HT1080 (cell line): ENCODE data around the genes SPTLC1 and IARS1.

DNA sequence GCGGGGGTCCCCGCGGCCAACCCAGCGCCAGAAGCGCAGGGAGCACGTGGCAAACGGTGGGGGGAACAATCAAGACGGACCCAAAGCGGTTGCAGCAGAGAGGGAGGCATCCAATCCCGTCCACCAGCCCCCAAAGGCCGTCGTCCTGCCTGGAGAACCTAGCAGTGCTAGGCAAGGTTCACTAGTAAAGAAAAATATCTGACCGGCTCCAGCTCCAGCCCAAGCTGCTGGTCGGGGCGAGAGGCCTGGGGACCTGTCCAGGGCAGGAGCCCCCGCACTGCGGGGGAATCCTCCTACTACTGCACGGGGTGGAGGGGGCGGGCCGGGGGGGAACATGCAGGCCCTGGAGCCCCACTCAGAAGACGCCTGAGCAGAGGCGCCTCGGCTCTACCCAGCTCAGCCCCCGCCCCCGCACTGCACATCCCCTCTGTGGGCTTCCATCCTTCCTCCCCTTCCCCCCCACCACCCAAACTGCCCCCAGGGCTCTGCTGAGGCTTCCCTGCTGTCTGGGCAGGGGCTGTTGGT, 201.3 kb downstream of the AUH start:
RAMPAGE:
- cytosol, long total RNA: no peak
- long total RNA: no peak
- nucleus, long total RNA: no peak

GRCh38 chr9:91292977-91293572, 68.6 kb downstream of the AUH start:
RAMPAGE:
- cytosol, long total RNA: no peak
- long total RNA: no peak
- nucleus, long total RNA: no peak

DNA sequence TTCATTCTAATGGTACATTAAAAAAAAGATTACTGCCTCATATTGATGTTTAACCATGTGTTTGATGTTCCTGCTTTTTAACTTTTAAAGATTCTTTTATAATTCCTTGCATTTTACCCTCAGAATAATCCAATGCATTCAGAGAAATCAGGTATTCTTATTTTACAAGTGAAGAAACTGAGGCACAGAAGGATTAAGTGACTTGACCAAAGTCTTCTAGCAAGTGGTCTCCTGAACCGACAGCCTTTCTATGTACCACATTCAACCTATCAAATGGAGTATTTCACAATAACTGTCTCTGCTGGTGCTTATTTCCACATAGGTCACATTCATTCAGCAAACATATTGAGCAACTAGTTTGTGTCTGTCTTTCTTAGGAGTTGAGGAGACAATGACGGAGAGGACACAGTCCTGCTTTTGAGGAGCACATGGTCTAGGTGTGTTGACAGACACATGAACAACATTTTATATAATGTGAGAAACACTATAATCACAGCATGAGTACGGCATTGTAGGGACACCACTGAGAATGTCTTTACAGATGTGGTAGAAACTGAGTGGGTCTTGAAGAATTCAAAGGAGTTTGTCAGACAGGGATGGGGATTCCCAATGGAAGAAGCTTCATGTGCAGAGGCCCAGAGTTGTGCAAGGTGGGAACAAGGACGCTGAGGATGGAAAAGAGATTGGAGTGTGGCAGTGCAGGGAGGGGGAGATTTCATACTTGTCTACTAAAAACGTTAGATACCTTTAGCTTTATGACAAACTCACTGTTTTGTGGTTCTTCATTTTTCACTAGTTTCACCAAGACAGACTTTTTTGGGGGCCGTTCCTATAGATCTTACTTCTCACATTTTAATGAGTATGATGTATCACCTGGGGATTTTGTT, 28.5 kb downstream of the NFIL3 start:
RAMPAGE:
- cytosol, long total RNA: no peak
- long total RNA: no peak
- nucleus, long total RNA: no peak

RAMPAGE:
- cytosol, long total RNA: no peak
- long total RNA: no peak
- nucleus, long total RNA: no peak
These were observed 13.8 kb downstream of the NFIL3 start for GRCh38 chr9:91409758-91410230.

DNA sequence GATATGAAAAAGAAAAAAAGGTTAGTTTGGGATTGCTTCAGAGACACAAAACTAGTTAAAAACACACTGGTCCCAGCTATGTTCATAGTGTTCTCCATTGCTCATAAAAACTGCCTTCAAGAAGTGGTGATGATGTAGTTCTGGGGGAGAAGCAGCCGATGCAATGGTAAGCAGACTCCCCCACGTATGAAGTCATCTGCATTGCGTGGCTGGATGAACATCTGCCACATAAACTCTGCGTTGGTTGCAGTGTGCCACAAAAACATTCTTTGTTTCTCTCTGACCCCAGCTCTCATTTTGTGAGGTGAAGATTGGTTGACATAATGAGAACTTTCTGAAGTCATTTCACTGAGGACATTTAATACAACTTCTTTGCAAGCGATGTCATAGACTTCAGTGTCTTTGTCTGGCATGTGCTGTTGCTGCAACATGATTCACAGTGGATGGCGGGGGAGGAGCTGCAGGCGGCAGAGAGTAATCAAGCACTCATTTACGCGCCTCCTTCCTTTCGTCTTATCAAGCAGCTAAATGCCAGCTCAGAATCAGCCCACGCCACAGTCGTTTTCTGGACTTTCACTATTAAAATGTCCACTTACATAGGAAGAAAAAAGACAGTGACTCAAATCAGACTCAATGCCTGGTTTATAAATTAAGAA, 91.5 kb upstream of the NFIL3 start:
RAMPAGE:
- cytosol, long total RNA: no peak
- long total RNA: no peak
- nucleus, long total RNA: no peak

RAMPAGE:
- cytosol, long total RNA: no peak
- long total RNA: no peak
- nucleus, long total RNA: no peak
These were observed 149.6 kb downstream of the ROR2 start for GRCh38 chr9:91800466-91800787.

RAMPAGE:
- cytosol, long total RNA: no peak
- long total RNA: no peak
- nucleus, long total RNA: no peak
These were observed 125.6 kb downstream of the ROR2 start for GRCh38 chr9:91824475-91824814.

GRCh38 chr9:91838177-91838591, 111.8 kb downstream of the ROR2 start:
RAMPAGE:
- cytosol, long total RNA: no peak
- long total RNA: no peak
- nucleus, long total RNA: no peak

GRCh38 chr9:92114822-92115817, at the start of gene SPTLC1:
Gene SPTLC1 (minus strand): TSS chr9:92115413.
RAMPAGE:
- cytosol, long total RNA: start-site peak on the minus strand at chr9:92115374-92115400, 192 and 878 reads in 2 replicates
- long total RNA: start-site peak on the minus strand at chr9:92115374-92115385, 123 reads
- nucleus, long total RNA: start-site peak on the minus strand at chr9:92115378-92115395, 447 and 151 reads in 2 replicates

RAMPAGE:
- cytosol, long total RNA: no peak
- long total RNA: no peak
- nucleus, long total RNA: no peak
These were observed 18.8 kb upstream of the SPTLC1 start for GRCh38 chr9:92133808-92134657.

GRCh38 chr9:92140417-92140616, 25.1 kb upstream of the SPTLC1 start:
RAMPAGE:
- cytosol, long total RNA: no peak
- long total RNA: no peak
- nucleus, long total RNA: no peak

DNA sequence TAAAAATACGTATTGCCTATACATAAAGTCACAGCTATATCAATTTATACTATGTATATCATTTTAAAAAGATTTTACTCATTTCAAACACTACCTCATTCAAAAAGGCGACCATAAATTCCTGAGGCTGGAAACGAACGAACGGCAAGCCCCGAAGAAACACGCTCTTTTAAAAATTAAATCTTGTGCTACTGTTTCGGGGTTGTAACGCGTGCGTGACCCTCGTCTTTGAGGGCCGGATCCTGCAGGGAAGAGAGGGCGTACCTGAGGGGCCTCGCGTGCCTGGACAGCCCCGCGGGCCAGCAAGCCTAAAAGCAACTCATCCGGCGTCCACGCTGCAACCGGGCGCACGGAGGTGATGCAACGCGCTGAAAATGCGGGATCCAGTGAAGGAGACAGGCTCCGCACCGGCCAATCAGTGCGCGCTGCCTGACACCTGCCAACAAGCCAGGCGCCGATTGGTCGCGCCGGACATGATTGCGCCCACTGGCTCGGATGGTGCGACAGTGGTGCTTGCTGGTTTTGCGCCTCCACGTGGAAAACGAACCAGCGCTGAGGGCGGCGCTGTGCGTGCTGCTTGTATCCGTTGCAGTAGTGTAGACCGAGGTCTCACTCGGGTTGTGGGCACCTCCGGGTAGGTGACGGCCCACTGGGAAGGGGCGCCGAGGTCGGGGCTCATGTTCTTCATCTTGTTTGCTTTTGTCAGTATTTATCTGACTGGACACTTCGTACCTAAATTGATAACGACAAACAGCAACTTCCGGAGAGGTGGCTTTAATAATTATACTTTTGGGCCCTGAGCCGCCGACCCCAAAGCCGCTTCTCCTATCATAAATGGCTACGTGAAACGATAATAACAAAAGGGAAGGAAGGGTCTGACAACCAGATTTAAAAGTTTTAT, at the start of gene IARS1:
Gene IARS1 (minus strand): TSS at position 351 of the 901 bp plus-strand sequence.
RAMPAGE:
- cytosol, long total RNA: start-site peak on the minus strand centred at position 299 of the sequence, 101 bp wide, 911 and 1,557 reads in 2 replicates
- long total RNA: start-site peak on the minus strand centred at position 325 of the sequence, 30 bp wide, 112 reads
- nucleus, long total RNA: start-site peak on the minus strand centred at position 299 of the sequence, 101 bp wide, 1,429 and 473 reads in 2 replicates

GRCh38 chr9:92610281-92611250, 59.4 kb downstream of the IPPK start:
RAMPAGE:
- cytosol, long total RNA: no peak
- long total RNA: no peak
- nucleus, long total RNA: no peak

DNA sequence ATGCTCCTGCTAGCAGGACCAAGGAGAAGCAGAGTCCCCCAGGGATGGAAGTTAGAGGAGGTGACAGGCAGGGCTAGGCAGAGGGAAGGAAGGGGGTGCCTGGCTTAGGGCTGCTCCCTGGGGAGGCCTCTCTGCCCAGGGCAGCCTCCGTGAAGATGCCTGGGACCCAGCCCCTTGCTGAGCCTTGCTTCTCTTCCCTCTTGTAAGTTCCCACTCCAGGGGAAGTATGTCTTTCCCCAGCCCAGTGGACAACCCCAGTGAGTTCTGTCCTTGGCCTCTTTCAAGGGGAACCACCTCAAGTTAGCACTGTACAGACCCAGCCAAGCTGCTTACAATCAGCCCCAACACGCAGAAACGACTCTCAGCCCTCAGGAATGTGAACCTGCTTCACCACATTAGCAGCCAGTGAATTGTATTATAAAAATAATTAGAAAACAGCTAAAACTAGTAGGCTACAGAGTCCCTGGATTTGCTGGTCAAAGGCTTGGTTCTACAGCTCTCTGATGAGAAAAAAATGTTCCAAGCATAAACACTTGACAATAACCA, 10.8 kb upstream of the IPPK start:
RAMPAGE:
- cytosol, long total RNA: no peak
- long total RNA: no peak
- nucleus, long total RNA: no peak

GRCh38 chr9:92808513-92809718, 44.3 kb upstream of the BICD2 start:
RAMPAGE:
- cytosol, long total RNA: no peak
- long total RNA: no peak
- nucleus, long total RNA: no peak

RAMPAGE:
- cytosol, long total RNA: no peak
- long total RNA: no peak
- nucleus, long total RNA: no peak
These were observed 21.9 kb downstream of the FGD3 start for GRCh38 chr9:92969152-92969616.

DNA sequence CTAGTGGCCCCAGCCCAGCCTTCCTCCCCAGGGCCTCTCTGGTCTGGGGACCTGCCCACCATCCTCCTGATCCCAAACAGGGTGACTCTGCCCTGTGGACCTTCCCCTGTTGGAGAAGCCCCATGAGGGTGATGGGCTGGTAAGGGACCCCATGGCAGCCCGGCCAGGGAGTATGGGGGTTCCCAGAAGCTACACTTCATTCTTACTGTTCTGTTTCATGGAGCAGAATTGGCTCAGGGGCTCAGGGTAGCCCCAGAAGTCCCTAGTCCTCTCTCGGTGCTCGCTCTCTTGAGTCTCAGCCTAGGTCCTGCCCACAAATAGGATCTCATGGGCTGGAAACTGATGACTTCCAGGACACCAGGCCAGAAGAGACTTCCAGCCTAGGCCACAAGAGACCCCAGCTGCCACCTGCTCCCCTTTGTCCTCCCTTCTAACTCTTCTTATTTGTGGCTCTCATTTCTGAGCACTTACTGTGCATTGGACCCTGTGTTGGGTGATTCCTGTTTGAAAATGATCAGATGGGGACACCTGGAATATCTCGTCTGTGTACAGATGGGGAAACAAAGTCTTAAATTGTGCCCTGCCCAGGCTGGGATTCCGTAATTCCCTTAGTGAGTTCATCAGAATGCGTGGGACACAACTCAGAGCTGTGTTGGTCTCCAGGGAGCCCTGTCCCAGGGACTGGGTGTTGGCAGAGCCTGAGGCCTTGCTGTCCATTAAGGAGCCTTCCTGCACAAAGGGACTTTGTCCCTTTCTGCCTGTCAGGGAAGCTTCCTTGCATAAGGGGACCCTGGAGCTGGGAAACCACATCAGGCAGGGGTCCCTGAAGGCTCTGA, 1.2 kb downstream of the CARD19 start:
RAMPAGE:
- cytosol, long total RNA: no peak
- long total RNA: no peak
- nucleus, long total RNA: no peak

DNA sequence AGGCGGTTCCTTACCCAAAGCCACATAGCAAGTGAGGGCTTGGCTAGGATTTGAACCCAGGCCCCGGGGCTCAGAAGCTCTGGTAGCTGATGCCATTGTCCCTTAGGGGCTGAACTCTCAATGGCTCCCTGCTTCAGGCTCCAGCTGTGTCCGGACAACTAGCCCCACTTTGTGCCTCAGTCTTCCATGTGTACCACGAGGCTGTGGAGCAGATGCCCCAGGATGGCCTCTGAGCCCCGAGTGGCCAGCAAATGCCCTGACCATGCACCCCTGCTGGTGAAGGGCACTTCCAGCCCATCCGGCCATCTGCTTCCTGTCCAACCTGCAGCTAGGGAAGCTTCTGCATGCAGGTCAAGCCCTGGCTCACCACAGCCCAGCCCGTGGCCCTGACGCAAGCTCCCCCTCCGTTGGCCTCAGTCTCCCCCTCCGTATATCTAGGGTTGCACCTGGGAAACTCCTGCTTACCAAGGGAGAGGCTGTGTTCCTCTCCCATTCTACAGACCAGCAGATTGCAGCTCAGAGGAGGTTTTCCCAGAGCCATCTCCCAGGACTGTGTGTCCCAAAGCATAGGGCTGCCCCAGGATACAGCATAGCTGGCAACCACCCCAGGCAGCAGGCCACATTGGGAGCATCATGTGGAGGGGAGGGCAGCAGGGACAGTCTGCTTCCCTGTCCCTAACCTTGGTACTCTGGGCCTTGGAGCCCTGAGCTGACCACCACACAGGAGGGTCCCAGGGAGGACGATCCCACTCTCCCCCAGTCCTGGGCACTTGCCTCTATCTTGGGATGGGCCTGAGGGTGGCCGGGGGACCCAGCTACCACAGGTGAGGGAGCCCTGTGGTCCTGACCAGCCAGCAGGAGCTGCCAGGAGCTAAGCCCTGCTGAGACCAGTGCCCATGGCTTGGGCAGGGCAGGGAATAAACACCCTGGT, 4.6 kb downstream of the NINJ1 start:
RAMPAGE:
- cytosol, long total RNA: no peak
- long total RNA: no peak
- nucleus, long total RNA: no peak

DNA sequence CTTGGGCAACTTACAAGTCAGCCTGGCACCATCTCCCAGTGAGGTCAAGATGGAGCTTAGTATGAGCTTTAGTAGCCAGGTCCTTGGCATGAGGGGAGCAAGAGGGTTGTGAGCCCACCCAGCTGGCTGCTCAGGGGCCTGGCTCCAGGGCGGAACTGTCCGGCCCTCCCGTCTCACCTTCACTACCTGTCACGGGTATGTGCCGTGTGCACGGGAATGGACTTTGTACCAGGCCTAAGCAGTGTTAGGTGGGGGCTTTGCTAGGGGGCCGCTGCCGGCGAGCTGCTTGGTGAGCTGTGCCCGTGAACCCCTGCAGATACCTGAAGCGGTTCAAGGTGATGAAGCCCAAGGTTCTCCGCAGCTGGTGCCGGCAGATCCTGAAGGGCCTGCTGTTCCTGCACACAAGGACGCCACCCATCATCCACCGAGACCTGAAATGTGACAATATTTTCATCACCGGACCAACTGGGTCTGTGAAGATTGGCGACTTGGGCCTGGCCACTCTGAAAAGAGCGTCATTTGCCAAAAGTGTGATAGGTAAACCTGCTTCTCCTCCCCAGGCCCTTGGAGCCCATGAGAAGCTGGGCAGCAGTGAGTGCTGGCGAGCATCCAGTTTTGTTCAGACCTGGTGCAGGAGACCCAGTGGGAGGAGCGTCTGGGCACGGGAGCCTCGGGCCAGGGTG, 46.8 kb downstream of the WNK2 start:
RAMPAGE:
- cytosol, long total RNA: no peak
- long total RNA: no peak
- nucleus, long total RNA: no peak

RAMPAGE:
- cytosol, long total RNA: no peak
- long total RNA: no peak
- nucleus, long total RNA: no peak
These were observed 129.0 kb downstream of the WNK2 start for GRCh38 chr9:93312845-93313417.